Fibroblast of villous mesenchyme (primary cell): ENCODE data around the gene GPRC5B.

- CAGE, long polyA plus RNA = no peak
Observed at GRCh38 chr16:17472083-17472316, 1.2 kb upstream of the XYLT1 start.

DNA sequence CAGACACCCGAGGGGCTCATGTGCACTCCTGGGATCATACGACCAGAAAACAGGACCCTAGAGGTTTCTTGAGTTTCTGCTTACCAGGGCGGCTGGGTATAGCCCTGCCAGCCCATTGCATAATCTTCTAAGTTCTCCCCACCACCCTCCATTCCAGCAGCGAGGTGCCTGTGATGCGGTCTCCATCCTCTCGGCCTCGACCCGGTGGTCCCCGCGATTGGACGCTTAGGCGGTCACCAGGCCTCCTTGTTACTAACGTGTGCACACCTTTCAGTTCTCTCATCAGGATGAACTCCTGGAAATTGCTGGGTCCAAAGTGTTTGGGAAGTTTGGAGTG, 8.7 kb upstream of the NOMO2 start:
- CAGE, long polyA plus RNA = no peak

DNA sequence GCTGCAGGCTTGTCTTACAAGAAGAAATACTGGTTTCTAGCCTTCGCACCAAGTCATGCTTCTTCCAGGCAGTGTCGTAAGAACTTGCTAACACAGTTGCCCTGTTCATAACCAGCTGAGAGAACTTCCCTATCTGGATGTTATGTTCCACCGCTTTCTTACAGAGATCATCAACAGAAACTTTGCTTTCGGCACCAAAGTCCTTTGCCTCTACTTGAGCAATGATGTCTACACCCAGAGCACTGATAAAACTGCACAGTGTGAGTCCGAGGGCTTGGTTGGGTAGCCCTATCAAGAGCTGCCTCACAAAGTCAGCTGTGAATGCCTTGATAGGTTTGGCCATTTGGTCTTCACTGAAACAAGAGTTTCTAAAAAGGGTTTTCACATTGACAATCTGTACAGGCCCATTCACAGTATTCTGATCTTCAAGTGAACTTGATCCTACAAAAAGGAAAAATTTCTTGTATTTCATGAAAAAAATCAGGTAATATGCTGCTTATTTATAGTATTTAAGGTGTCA, 28.0 kb upstream of the ARL6IP1 start:
- CAGE, long polyA plus RNA = no peak

- CAGE, long polyA plus RNA = no peak
Observed at GRCh38 chr16:19068220-19068560, 776 bp downstream of the COQ7 start.

- CAGE, long polyA plus RNA = no peak
Observed at GRCh38 chr16:19114318-19115444, 917 bp downstream of the ITPRIPL2 start.

DNA sequence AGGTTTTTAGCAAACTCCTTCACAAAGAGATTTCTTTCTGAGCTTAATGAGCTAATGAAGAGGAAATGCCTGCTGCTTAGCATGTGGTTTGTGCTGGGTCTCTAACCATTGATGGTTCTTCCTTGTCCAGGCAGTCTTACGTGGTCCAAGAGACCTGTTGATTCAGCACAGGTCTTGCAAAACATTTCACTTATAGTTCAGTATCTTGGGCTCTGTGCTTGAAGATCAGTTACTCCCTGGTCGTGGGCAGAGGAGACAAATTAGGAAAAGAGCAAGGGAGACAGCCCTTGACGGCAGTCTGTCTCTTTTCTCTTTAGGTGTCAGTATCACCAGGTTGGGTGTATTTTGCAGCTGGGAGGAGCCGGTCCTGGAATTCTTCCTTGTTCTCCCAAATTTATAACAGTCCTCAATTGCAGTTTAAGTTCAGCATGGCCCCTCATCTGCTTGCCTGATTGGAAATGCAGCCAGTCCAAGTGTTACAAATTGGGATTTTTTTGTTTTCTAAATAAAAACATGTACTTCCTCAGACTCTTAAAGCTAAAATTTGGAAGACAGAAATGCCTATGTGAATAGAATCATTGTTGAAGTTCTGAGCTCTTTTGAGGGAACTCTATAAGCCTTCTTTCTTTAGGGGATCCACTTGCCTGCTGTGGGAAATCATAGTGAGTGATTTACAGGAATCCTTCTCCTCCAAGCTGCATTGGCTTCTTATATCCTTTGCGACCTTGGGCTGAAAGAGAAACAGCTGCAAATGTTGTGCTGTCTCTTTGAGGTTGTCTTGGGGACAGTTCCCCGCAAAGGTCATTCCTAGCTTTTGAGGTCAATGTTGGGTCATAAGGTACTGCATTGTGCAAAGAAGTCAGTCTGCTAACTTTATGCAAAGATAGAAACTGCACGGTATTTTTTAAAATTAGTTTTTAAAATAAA, 3.6 kb downstream of the ITPRIPL2 start:
- CAGE, long polyA plus RNA = no peak

GRCh38 chr16:19381263-19381816, 36.3 kb upstream of the TMC5 start:
- CAGE, long polyA plus RNA = no peak

- CAGE, long polyA plus RNA = no peak
Observed at GRCh38 chr16:19410325-19411497, 7.0 kb upstream of the TMC5 start.

GRCh38 chr16:19708420-19708800, 9.6 kb downstream of the KNOP1 start:
- CAGE, long polyA plus RNA = no peak

DNA sequence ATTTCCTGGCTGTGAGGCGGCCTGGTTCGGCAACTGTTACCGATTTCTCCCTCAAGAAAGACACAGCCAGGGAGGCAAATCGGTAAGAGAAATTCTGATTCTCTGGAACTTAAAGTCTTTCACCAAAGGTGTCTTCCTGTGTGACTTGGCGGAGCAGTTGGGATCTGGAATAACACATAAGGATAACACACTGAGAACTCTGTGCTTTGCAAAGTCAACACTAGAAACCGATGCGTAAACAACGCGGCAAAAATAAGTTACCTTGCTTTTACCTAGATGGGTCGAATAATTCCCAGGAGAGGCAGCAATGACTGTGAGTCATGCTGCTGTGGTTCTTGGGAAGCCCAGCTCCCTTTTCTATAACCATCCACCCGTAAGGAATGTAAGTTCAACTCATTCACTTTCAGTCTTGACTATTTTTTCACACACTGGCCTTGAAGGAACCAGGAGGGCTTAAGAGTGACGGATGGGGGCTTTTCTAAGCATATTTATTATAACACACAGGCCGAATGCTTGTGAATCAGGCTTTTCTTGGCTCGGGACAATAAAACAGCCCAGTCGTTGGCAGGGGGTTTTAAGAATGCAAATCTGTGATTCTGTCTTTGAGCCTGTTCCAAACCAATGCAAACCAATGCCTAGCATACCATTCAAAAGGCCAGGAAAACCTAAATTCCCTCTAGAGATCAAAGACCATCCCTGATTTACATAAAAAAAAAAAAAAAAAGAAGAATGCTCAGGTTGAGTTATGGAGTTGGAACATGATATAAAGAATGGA, 24.1 kb downstream of the GPRC5B start:
- CAGE, long polyA plus RNA = no peak

GRCh38 chr16:19884665-19885288, at the start of gene GPRC5B:
TSS of gene GPRC5B (minus strand) at chr16:19884848.
- CAGE, long polyA plus RNA = no peak

DNA sequence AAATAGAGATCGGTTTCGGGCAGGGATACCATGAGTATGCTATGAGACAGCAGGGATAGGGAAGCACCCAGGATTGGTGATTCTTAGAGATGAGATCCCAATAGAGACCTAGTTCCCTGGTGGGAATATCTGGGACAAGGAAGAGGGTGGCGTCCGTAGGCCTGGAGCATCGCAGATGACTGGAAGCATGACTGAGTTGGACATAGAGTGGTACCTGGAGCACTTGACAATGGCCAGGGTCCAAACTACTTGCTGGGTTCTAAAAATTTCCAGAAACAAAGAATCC, 259 bp downstream of the GP2 start:
- CAGE, long polyA plus RNA = no peak

DNA sequence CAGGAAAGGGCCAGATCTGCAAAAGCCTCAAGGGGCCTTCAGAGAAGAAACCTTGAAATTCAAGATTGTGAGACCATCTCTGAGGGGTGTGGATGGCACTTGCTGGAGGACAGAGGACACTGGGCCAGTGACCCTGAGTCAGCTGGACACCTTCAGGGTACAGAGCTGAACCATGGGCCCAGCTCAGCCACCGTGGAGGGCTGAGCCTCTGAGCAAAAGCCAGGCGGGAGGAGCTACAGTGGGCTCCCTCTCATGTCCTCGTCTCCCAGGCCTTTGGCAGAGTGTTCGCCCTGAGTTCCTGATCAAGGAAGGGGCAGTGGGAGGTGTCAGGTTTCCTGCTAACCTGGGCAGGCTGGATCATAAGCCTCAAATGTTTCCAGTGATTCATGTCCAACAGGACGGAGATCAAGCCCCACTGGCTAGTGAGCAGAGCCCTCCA, 3.0 kb downstream of the PDILT start:
- CAGE, long polyA plus RNA = no peak

GRCh38 chr16:20410172-20410551, 828 bp downstream of the ACSM5 start:
- CAGE, long polyA plus RNA = no peak

DNA sequence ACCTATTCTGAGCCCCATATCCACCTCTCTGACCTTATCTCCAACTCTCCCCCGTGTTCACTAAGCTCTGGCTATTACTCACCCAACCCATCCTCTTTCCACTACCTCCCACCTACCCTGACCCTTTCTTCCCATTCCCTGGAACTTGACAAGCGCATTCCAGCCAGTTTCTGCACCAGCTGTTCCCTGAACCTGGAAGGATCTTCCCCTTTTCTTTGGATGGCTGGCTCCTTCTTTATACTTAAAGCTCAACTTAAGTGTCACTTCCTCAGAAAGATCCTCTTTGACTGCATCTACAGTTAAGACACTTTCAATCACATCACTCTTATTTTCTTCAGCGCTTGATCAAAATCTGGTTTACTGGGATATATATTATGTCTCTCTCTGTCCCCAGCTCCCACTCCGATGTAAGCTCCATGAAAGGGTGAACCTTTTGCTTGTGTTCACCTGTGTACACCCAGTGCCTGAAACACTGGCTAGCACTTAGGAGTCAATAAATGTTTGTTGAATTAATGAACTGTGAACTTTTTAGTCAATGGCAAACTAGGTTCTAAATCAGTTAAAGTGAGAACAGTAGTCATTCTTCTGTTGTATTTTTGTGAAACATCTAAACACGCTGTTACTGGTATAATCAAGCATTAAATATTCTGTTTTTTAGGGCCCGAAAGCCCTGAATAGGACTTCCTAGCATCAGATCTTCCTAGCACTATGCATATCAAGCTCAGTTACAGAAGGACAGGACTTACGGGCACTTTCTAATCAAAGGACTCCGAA, 2.0 kb downstream of the DCUN1D3 start:
- CAGE, long polyA plus RNA = no peak

DNA sequence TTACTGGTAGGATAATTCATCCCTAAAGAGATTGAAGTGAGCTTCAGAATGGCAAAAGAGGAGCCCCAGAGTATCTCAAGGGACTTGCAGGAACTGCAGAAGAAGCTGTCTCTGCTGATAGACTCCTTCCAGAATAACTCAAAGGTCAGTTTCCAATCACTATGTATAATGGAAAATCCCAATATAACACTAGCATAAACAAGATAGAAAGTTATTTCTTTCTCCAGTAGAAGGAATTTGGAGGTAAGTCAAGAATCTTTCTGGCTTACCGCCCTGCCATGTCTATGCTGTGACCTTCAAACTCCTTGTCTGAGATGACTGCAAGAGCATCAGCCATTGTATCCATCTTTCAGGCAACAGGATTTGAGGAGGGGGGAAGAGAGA, 2.7 kb downstream of the LDAF1 start:
- CAGE, long polyA plus RNA = no peak

DNA sequence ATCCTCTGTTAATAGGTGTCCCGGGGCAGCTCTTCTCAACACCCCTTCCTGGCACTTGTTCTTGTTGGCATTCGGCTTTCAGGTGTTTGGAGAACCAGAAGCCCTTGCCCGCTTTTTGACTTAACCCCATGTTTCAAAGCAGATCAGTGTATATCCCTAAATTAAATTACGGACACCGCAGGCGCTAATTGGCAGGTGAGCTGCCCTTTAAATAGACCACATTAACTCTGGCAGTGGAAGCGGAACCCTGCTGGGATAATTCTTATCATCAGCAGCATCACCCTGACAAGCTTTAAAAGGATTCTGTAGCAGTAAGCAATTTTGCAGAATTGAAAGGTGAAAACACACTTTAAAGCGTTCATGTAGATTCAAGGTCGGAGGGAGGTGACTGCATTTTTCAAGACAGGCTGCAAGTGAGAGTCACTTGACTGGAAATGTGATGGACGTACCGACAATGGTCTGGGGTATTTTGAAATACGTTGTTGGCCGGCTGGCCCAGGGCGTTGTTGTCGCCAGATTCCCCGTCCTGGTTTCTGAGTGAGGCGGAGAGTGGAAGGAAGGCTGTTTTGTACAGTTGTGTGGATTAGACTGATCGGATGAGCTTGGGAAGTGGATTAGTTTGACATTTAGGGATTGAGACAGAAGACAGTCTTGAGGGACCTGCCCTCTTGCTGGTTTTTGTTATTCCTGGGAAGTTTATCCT, 94.2 kb upstream of the CRYM start:
- CAGE, long polyA plus RNA = no peak

GRCh38 chr16:21540942-21541643, 58.3 kb upstream of the METTL9 start:
- CAGE, long polyA plus RNA = no peak

GRCh38 chr16:21636847-21637338, 15.5 kb downstream of the IGSF6 start:
- CAGE, long polyA plus RNA = no peak

- CAGE, long polyA plus RNA = no peak
Observed at GRCh38 chr16:21808290-21808760, 49.2 kb downstream of the NPIPB4 start.